Neutrophil (primary cell): ENCODE measurements around the genes SLC39A6, CELF4 and KATNAL2.

DNA sequence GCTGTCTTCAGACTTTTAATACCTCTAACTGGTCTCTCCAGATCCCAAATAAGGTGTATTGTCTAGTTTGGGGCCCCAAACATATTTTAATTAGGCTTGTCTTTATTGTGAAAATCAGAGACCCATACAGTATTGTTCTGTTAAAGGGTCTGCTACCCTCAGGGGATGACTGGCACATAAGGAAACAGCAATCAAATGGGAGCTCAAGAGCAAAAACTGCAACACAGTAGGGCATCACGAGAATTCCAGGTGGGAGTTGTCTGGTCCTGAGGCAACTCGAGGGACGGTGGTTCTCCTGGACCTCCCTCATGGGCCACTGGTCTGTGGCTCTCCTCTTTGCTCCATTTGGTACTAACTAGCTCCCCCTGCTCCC lies 88.3 kb upstream of the C18orf21 start:
- PRO-cap = no peak

DNA sequence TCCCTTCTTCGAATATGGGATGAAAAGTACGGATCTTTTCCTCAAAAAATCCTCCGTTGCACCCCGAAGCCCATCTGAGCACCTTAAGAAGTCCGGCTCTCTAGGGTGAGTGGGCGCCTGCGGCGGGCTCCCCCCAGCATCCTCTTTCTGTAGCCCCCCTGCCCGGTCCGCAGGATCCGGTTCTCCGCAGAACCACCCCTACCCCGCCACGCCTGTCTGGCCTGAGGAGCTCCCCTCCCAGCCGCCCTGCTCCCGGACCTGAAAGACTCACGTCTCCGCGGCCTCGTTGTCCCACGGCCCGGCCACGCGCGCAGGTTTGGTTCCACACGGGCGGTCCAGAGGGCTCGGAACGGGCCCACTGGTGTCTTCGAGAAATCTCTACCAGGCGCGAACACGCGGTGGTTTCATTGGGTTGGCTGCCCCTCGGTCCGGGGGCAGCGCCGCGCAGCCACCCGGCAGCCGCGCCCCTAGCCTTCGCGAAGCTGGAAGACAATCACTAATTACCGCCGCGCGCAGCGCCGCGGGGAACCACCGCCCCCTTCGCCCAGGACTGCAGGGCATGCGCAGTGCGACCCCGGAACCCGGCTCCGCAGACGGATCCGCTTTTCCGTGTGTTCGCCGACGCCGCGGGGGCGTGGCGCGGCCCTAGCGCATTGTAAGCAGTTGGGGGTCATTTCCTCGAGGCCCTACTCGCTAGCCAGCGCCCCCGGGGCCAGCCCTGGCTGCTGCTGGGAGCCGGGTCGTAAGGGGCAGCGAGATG lies at the start of gene SLC39A6:
SLC39A6 (minus strand) TSS at position 498 of the 760 bp plus-strand sequence.
- PRO-cap = no peak

GRCh38 chr18:36160822-36161340 lies 26.4 kb upstream of the MOCOS start:
- PRO-cap = no peak

GRCh38 chr18:36309249-36309868 lies 11.8 kb downstream of the FHOD3 start:
- PRO-cap = no peak

DNA sequence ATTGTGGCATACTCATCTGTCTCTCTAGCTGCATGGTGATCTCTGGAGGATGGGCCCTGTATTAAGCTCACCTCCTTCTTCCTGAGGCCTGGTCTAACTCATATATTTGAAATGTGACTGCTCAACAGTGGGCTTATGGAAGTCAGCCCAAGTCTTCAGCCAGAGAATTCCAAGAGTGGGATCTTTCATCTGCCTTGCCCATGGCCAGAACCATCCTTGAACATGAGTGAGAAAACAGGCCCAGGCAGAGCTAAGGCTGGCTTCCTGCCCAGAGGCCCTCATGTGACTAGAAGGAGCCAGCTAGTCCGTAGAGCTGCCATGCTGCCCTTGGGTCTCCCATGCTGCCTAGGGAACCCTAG lies 203.5 kb downstream of the FHOD3 start:
- PRO-cap = no peak

GRCh38 chr18:37565380-37566343 lies at the start of gene CELF4:
TSS of gene CELF4 (minus strand) at chr18:37565798.
- PRO-cap = no peak

DNA sequence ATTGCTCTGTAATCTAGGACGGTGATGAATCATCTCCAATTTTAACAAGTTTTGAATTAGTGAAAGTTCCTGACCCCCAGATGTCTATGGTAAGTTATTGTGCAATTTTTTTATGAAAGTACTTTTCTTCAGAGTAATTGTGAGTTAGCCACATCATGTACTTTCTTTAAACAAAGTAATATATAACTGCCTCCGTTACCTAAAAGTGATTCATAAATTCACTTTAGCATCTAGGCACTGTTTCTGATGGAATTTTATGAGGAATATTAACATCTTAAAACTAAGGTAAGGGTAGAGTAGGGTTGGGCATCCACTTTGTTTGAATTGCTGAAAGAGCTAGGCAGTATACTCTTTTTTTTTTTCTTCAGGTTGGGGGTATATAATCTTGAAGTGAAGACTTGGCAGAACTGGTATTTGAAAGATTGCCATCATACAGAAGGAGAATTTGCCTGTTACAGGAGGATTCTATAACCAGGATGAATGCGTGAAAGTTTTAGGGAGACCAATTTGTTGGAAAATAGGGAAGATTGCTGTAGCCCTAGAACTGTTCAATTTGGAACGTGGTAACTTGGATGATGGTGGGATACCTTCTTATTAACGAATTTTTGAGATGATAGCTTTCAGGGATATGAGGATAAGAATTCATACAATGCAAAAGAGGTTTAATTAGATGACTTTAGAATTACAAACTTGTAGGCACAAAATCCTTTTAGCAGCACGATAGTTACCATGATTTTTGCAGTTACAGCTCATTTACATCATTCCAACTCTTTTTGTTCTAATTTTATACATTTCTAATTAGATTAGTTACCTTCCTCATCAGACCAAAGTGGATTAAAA lies 38.4 kb downstream of the PIK3C3 start:
- PRO-cap = no peak

- PRO-cap = no peak
Observed at GRCh38 chr18:44731054-44731560, 50.4 kb downstream of the SETBP1 start.

DNA sequence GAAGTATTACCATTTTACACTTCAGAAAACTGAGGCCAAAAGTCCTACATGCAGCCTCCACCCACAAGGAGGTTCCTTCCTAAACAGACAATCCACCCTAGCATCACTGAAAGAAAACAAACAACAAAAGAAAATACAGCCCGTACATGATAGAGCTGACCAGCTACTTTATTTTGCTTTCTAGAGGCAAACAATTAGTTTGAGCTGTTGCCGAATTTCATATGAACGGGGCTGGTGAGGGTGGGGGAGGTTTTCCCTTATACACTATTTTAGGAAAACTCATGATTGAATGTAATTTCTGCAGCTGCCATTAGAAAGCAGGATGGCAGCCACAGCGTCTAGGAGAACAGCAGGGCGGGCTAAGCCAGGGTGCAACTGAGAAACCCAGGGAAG lies 335.3 kb downstream of the SETBP1 start:
- PRO-cap = no peak

DNA sequence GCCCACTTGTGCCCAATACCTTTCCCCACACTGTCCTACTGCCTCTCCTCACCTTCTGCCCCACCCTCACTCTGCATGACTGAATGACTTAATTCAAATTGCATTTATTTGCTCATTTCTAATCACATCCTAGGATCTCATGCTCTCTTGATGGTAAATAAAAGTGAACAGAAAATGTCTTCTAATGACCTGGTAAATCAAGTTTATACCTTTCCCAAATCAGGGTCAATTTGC lies 22.9 kb upstream of the SIGLEC15 start:
- PRO-cap = no peak

DNA sequence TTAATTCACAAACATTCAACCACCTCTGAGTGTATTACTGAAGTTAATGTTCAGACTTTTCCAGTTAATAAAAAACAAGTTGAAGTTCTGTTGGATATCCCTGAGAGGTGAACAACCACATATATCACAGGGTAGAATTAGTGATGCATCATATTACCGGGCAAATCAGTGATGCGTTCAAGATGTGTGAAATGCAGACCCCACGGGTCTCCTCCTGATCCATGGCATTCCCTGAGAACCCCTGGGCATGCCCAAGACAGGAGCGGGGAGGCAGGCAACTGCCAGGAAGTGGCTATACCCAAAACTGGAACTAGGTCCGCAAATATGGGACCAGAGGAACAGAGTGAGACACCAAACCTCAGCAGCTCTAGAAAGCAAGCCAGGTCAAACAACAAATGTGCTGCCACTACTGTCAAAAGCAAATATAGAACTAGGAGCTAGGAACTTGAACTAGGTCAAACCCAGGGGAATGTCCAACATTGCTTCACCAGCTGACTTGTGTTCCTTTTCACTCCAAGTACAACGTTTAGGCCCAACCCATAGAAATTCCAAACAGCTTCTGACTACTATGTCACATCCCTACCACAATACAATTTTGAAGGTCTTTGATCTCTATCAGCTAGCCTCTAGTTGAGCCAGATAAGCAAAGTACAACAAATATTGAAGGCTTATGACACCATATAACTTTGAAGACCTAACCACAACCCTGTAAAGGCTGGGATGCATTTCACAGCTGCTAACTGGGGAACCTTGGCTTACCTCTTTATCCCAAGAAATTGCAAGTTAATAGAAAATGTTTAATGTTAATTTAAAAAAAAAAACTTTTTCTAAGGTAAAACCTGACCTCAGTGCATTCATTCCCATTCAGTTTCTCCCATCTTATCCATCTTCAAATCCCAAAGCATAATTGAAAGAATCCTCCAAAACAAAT lies 20.0 kb downstream of the PSTPIP2 start:
- PRO-cap = no peak

- PRO-cap = no peak
Observed at GRCh38 chr18:46250211-46250846, 76.5 kb downstream of the C18orf25 start.

- PRO-cap = no peak
Observed at GRCh38 chr18:46356262-46356759, 22.5 kb downstream of the RNF165 start.

DNA sequence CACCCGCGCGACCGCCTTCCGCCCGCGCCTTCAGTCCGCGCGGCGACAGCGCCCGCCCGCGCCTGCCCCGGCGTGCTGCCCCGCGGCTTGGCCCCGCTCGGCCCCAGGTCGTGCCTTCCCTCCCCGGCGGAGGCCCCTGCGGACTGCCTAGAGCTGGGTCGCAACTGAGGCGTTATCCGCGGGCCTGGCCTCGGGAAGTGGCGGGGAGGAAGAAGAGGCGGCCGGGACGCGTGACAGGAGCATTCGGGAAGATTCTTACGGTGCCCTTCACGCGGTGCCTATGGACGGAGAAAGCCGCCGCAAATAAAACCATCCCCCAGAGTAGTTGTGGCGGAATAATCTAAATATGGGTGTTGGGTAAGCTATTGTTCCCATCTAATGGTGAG lies at the start of gene KATNAL2:
KATNAL2 (plus strand) TSS at position 33 of the 386 bp plus-strand sequence.
- PRO-cap = no peak

- PRO-cap = no peak
Observed at GRCh38 chr18:47754310-47754688, 176.2 kb downstream of the SMAD2 start.

- PRO-cap = no peak
Observed at GRCh38 chr18:47953425-47954116, 23.1 kb upstream of the SMAD2 start.

DNA sequence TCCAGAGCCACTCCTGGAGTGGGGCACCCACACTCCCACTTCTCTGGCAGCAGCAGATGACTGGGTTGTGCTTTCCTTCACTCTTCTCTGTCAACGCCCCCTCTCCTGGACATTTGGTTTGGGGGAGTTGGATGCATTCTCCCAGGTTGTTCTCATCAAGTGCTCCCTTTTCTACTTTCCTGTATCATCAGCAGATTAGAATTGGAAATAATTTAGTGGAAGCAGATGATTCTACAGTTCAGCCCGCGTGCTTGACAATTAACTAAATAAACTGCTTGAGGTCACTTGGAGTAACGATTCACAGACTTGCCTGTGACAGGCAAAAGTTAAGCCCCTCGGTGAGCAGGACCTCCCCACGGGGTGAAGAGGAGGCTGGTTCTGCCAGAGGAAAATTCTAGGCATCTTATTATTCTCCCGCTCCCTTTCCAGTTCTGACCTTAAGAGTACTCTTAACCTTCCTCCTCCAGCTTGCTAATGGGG lies 169.6 kb upstream of the SMAD2 start:
- PRO-cap = no peak

DNA sequence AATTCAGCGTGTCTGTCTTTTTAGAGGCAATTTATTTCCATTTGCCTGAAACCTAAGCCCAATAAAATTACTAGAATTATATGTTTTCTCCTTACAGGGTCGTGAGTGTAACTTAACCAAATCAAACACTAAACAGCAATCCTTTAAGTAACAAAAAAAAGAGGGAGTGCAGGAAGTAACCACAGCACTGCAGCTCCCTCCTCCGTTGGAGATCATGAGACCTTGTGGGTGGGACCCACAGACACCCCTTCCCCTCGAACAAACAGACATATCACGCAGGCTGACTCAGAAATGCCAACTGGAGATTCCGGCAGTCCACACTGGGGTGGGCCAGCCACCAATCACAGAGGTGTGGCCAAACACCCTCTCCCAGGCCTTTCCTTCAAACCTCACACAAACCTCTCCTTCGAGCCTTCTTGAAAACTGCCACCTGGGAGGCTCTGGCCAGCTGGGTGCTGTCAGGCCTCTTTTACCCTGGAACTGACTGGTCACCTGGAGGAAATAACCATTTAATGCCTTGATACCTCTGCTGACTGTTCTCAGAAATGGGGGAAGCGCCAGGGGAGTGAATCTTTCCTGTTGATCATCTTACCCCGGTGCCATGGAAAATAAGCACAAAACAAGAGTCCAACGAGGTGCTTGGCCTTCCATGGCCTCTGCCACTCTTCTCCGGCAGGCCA lies 207.2 kb upstream of the SMAD2 start:
- PRO-cap = no peak

- PRO-cap = no peak
Observed at GRCh38 chr18:48222041-48222645, 187.0 kb downstream of the ZBTB7C start.

DNA sequence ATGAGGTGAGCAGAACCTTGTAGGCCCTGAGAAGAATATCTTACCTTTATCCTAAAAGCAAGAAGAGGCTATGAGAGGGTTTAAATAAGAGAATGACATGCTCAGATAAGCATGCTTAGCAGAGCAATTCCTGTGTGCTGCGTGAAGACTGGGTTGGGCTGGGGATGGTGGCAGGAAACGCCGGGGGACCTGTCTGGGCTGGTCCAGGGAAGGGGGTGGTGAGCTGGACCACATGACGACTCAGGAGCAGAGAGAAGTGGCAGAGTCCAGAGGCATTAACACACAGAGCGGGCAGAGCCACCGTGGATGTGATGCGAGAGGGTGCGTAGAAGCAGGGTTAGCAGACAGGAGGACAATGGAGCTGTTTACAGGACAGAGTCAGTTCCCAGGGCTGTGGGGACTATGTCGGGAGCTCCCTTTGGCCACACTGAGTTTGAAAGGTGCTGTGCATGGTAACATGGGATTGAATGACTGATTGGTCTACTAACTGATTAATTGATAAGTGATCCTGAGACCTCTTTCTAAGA lies 84.5 kb downstream of the ZBTB7C start:
- PRO-cap = no peak